HT1080 (cell line): ENCODE results near the genes CHST7 and ARAF.

DNA sequence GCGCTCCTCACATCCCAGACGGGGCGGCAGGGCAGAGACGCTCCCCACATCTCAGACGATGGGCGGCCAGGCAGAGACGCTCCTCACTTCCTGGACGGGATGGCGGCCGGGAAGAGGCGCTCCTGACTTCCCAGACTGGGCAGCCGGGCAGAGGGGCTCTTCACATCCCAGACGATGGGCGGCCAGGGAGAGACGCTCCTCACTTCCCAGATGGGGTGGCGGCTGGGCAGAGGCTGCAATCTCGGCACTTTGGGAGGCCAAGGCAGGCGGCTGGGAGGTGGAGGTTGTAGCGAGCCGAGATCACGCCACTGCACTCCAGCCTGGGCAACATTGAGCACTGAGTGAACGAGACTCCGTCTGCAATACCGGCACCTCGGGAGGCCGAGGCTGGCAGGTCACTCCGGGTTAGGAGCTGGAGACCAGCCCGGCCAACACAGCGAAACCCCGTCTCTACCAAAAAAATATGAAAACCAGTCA lies 38.5 kb downstream of the KDM6A start:
RAMPAGE:
- cytosol, long total RNA, result no peak
- long total RNA, result no peak
- nucleus, long total RNA, result no peak

GRCh38 chrX:44927195-44927955 lies 54.4 kb downstream of the KDM6A start:
RAMPAGE:
- cytosol, long total RNA, result no peak
- long total RNA, result no peak
- nucleus, long total RNA, result no peak

RAMPAGE:
- cytosol, long total RNA, result no peak
- long total RNA, result no peak
- nucleus, long total RNA, result no peak
Observed at GRCh38 chrX:45005886-45006470, 133.0 kb downstream of the KDM6A start.

GRCh38 chrX:45064563-45065815 lies 135.7 kb downstream of the DIPK2B start:
RAMPAGE:
- cytosol, long total RNA, result no peak
- long total RNA, result no peak
- nucleus, long total RNA, result no peak

DNA sequence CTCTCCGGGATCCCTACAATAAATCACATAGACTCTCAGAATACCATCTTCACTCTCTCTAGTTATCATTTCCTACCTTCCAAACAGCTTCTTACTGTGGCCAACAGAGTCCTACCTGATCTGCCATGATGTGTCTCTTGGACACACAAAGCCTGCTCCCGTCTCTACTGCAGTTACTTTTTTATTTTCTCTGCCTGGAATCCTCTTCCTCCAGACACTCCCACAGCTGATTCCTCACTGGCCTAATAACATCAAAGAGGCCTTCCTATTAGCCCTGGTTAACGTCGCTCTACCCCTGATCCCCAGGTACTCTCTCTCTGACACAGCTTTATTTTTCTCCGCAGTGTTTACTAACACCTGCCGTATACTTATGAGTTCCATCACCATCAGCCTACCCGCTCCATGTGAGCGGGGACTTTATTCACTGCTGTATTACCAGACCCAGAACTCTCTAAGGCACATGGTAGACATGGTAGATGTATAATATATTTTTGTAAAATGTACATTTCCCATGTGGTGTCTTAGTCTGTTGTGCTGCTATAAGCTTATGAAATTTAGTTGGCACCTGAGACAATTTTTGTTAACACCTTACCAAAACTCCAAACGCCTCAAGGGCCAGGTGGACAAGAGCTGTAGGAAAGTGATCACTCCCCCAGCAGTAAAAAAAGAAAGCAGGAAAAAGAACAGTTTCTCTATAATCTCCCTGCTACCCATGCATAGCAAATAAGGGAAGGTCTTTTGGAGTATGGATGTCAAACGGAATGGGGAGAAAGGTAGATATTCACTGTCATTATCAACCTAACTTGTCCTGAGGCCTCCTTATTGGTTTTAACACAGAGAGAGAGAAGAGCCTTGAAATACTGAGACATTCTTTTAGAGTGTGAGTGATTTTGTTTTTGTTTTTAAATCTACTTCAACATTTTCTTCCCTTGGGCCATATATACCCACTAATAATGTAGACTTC lies 559.9 kb upstream of the DIPK2B start:
RAMPAGE:
- cytosol, long total RNA, result no peak
- long total RNA, result no peak
- nucleus, long total RNA, result no peak

GRCh38 chrX:45807936-45808662 lies 607.4 kb upstream of the DIPK2B start:
RAMPAGE:
- cytosol, long total RNA, result no peak
- long total RNA, result no peak
- nucleus, long total RNA, result no peak

GRCh38 chrX:46317603-46317858 lies 129.6 kb upstream of the KRBOX4 start:
RAMPAGE:
- cytosol, long total RNA, result no peak
- long total RNA, result no peak
- nucleus, long total RNA, result no peak

GRCh38 chrX:46486292-46486808 lies 39.3 kb downstream of the KRBOX4 start:
RAMPAGE:
- cytosol, long total RNA, result no peak
- long total RNA, result no peak
- nucleus, long total RNA, result no peak

DNA sequence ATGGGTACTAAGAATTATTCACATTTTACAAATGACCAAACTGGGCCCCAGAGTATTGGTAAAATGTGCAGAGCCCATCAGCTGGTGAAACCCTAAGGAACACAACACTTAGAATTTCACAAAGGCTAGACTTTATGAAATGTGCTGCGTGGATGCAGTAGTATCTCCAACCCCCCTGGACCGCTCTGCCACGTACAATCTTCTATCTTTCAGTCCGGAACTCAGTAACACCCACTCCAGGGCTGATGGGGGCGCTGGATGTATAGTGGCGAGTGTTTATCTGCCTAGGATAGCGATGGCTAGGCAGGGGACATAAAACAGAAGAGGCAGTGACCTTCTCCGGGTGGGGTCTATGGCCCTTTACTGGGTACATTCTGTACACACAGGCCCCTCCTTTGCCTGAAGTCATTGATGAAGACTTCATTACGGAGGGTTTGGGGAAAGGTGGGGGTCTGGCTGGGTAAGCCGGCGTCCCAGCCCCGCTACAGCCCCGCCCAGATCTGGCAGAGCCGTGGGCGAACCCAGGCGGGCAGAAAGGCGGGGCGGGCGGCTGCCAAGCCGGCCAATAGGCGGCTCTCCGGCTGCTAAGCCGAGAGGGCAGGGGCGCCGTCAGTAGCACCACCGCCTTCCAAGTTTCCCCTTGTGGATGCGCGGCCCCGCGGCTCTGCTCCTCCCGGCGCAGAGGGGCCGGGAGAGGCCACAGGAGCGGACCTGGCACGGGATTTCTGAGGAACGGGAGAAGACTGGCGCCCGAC lies at the start of gene CHST7:
Gene CHST7 (plus strand): TSS at position 612 of the 755 bp plus-strand sequence.
RAMPAGE:
- cytosol, long total RNA, result no peak
- long total RNA, result no peak
- nucleus, long total RNA, result no peak

DNA sequence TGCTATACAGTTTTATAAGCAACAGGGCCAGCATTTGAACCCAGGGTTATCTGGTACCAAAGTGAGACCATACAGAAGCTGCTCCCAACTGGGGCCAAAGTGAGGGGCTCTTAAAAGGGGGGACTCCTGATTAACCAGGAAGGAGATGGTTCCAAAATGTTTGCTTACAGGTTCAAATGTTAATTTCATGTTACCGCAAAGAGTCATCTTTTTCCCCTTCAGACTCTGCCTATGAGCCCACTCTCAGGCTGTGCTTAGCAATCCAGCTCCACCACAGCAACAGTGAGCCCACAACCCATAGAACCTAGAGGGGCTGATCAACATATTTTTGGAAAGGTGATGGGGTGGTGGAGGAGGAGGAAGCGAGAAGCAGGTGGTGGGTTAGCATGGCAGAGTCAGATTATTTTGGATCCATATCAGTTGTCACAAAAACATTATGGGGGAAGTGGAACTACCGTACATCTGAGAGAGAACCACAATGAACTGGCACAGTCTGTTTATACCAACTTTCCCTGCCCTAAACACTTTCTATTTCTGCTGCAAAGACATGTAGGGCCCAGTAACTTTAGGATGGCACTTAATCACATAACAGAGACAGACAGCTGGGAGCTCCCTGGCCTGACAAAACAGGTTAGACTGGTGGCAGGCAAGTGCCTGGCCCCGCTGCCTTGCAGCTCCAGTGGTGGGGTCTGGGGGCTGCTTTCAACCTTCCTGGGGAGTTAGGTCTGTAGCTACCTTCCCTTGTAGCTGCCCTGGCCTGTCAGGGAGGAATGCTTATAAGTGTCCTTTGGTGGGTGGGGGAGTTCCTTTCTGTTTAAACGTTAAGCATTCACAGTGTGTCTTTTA lies 4.3 kb downstream of the SLC9A7 start:
RAMPAGE:
- cytosol, long total RNA, result no peak
- long total RNA, result no peak
- nucleus, long total RNA, result no peak

RAMPAGE:
- cytosol, long total RNA, result no peak
- long total RNA, result no peak
- nucleus, long total RNA, result no peak
Observed at GRCh38 chrX:46903567-46904012, 8.6 kb upstream of the JADE3 start.

DNA sequence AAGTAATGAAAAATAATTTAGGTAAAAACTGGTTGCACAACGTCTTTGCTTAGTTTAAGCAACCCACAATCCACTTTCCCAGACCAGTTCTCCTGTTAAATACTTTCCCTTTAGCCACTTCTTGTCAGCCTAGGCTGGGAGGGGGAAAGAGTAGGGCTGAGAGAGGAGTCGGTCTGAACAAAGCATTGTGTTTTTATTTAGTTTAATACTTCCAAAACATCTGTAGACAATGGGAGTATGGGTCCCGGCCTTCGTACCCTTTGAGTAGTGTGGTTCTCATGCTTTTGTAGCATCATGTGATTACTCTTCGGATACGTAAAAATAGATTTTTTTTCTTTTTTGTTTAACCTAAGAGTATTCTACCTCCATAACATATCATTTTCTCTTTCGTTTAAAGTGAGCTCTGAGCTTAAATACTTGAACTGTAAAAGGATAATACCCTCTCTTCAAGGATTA lies 1.9 kb downstream of the JADE3 start:
RAMPAGE:
- cytosol, long total RNA, result no peak
- long total RNA, result no peak
- nucleus, long total RNA, result no peak

DNA sequence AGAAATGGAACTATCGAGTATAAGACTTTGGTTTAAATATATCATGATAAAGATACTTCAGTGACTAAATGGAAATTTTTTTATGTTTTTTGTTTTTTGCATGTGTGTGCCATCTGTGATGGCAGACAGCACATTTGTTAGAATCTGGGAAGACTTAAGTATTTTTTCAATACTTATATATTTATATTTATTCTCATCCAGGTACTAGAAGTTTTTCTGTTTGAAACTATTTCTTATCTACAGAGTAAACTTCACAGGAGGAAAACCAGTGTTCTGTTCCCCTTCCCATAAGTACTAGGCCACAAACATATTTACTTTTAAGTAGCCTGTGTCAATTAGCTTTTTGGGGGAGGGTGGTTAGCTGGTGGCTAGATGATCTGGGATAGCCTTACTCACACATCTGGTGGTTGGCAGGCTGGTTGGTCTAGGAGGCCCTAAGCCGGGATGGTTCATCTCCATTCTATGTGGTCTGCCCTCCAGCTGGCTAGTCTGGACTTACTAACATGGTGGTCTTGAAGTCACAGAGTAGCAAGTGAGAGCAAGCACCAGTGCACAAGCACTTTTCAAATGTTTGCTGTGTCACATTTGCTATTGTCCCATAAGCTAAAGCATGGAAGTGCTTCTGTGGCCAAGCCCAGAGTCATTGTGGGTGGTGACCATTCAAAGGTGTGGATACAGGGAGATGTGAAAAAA lies 6.2 kb downstream of the JADE3 start:
RAMPAGE:
- cytosol, long total RNA, result no peak
- long total RNA, result no peak
- nucleus, long total RNA, result no peak

RAMPAGE:
- cytosol, long total RNA, result no peak
- long total RNA, result no peak
- nucleus, long total RNA, result no peak
Observed at GRCh38 chrX:47192025-47192413, 1.6 kb upstream of the UBA1 start.

RAMPAGE:
- cytosol, long total RNA, result no peak
- long total RNA, result no peak
- nucleus, long total RNA, result no peak
Observed at GRCh38 chrX:47321312-47321961, 48.9 kb upstream of the ZNF157 start.

DNA sequence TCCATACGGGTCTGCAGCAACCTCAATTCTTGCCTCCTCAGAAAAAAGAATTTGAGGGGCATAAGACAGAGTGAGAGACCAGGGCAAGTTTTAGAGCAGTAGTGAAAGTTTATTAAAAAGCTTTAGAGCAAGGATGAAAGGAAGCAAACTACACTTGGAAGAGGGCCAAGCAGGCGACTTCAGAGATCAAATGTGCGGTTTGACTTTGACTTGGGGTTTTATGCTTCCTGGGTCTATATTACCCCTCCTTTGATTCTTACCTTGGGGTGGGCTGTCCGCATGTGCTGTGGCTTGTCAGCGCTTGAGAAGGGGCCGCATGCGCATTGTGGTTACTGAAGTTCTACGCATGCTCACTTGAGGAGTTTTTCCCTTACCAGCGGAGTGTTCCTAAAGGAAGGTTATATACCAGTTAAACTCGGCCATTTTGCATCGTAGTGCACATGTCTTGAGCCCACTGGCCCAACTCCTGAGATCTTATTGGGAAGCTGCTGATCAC lies 9.8 kb downstream of the ZNF157 start:
RAMPAGE:
- cytosol, long total RNA, result no peak
- long total RNA, result no peak
- nucleus, long total RNA, result no peak

DNA sequence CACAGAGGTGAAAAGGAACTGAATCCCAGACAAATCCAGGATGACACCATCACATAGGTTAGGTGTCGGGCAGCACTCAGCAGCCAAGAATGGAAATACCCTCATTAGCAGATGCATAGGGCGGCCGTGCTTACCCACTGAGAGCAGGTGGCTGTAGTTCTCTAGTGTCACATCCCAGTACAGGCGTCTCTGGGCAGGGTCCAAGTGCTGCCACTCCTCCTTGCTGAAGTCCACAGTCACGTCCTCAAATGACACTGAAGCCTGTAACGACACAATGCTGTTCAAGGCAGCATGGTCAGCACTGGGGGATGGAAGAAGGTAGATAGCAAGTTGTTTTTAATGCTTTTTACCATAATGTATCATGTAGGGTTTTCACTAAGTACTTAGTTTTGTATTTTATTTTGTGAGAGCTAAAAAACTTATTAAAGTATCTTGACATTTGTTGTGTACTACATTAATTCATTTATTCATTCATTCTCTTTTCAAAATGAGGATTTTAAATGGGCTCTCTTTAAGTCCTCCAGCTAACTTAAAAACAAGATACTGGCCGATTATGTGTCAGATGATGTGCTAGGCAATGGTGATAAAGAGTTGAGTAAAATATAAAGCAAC lies 26.8 kb downstream of the ZNF41 start:
RAMPAGE:
- cytosol, long total RNA, result no peak
- long total RNA, result no peak
- nucleus, long total RNA, result no peak

DNA sequence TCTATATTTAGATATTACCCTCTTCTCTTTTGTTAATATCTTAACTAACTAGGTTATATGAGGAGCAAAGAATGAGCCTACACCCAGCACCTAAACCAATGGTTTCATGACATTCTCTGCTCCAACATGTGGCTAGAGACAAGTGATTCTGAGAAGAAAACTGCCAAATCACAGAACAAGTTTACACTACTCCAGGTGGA lies 21.0 kb upstream of the ARAF start:
RAMPAGE:
- cytosol, long total RNA, result no peak
- long total RNA, result no peak
- nucleus, long total RNA, result no peak

DNA sequence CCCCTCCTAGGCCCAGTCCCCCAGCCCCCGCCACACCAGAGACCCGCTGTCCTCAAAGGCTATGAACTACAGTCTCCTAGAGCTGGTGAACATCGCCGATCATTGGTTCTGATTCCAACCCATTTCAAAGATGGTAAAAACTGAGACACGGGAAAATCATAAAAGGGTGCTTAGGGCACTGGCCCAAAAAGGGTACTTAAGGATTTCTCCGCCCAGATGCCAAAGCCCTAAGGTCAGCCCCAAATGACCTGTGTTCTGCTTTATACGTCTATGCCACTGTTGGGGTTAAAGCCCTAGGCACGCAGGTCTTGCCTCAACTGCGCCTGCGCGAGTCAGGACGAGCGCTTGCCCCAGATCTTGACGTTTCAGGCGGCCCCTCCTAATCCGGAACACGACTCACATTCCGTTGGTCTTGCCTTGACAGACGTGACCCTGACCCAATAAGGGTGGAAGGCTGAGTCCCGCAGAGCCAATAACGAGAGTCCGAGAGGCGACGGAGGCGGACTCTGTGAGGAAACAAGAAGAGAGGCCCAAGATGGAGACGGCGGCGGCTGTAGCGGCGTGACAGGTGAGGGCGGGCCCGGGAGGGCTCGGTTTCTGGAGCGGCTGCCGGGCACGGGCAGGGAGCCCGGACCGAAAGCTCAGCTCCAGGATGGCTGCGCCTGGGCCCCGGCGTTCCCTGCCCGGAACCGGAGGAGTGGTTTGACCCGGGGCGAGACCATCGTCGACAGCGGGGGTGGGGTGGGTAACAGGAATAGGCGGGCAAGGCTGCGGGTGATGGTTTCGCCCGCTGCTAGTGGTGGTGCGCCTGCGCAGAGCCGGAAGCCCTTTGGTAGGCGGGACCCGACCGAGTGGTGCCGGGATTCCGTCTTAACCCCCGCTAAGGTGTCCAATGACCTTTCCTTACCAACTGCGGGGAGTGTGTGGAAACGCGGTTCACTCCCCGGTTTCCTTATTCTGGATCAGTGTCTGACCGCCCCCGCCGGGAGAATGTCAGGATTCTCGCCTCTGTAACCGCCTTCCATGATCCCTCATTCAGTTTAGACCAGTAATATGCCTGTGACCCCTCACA lies at the start of gene ARAF:
Gene ARAF (plus strand): TSS at position 522 of the 1,072 bp plus-strand sequence.
RAMPAGE:
- cytosol, long total RNA, result no peak
- long total RNA, result no peak
- nucleus, long total RNA, result start-site peak on the plus strand centred at position 513 of the sequence, 28 bp wide, 66 and 27 reads in 2 replicates

RAMPAGE:
- cytosol, long total RNA, result no peak
- long total RNA, result no peak
- nucleus, long total RNA, result no peak
Observed at GRCh38 chrX:47573308-47573651, 9.0 kb upstream of the TIMP1 start.